Subcutaneous preadipocyte (primary cell): ENCODE data around the genes LRRC40, ANKRD13C, ZZZ3 and IFI44.

GRCh38 chr1:70205127-70206357, at the start of gene LRRC40:
TSS of gene LRRC40 (minus strand) at chr1:70205579.
- CAGE, long polyA plus RNA, result no peak

DNA sequence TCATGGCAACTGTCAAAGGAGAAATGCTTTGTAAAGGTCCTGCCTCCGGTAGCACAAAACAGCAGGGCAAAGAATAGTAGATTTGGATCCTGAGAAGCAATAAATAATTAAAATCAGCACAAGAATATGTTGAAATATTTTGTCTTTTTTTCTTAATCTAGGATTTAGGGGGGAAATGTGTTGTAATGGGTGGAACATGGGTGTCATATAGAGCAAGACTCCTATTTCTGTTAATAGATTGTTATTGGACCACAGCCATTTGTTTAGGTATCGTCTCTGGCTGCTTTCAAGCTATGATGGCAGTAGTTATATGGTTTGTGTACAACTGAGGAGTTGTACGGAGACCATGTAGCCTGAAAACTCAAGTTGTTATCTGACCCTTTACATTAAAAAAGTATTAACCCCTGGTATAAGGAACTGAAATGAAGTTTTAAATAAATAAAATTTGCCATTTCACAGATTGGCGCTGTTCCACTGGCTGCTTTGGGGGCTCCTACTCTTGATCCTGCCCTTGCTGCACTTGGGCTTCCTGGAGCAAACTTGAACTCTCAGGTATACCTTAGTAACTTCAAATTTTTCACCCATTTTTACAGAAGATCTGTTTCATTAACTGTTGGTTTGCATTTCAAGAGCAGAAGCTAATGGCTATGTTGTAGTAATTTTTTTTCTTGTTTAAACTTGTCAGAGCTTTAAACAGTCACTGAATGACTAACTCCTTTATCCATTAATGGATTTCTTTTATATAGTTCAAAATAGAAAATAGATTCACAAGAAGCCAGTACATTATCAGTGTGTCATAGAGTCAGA, 13.3 kb downstream of the SRSF11 start:
- CAGE, long polyA plus RNA, result no peak

DNA sequence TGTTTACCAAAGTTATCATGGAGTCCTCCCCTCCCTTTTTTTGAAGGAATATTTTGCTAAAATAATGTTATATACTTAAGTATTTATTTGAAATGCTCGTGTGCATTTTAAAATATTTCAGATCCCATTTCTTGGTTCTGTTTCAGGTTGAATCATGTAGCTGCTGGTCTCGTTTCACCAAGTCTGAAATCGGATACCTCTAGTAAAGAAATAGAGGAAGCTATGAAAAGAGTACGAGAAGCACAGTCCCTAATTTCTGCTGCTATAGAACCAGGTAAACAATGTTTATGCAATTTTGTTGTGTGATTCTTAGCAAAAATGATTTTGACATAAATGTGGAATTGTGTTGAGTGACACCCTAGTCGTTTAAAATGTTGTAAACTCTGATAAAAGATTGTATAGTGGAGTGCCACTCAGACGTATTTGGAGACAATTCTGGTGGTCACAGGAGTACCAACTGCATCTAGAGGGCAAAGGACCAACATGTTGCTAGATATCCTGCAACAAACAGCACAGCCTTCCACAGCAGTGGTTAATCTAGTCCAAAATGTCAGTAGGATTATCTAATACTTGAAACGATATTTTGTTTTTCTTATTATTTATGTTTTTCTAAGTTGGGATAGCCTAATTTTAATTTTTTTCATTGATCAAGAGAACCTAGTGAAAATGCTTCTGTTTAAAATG, 16.2 kb downstream of the SRSF11 start:
- CAGE, long polyA plus RNA, result no peak

DNA sequence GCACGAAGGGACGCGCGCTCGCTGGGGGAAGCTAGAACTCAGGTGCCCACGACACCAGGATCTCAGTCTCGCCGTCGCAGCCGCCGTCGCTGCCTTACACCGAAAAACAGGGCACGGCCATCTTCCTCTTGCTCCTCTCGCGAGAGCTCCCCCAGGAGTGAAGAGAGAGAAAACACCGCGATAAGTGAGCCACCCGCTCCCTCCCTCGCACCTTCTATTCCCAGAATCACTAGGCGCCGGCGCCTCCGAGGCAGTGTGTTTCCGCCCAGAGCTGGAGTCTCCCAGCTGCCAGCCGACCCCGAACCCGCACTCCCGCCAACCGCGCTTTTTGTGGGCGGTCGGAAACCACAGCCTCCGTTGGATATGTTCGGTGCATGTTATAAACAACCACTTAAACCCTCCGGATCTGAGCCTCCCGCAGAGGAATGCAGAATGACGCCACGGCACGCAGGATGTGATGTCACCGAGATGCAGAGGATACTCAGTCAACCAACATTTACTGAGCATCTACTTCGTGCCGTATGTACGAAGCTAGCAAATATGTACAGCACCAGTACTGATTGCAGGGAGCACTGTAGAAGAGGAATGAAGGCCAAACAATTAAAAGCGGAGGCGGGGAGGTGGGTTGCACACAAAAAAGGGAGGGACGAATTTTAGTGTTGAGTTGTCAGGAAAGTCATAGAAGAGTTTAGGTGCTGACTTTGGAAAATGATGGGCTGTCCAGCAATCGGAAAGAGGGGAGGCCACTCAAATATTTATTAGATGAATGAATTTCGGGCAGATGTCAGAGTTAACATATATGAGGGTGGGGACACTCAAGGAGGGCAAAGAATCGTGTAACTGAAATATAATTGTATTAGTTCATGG, at the start of gene ANKRD13C:
Gene ANKRD13C, minus strand, starts transcription at position 134 of the 867 bp plus-strand sequence.
- CAGE, long polyA plus RNA, result no peak

DNA sequence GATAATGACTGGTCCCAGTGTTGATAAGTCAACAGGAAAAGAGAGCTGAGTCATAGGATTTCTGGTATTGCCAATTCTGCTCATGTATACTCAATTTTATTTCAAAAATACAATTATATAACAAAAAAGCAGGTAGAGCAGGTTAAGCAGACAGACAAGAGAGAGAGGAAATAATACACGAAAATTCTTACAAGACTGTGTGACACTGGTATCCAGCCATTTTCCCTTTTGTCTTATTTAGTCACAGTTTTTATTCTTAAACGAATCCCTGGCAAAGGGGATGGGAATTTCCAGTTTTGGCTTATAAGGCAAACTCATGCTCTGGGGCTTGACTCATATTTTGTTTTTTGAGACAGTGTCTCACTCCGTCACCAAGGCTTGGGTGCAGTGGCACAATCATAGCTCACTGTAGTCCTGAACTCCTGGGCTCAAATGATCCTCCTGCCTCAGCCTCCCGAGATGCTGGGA, 32.0 kb downstream of the PTGER3 start:
- CAGE, long polyA plus RNA, result no peak

DNA sequence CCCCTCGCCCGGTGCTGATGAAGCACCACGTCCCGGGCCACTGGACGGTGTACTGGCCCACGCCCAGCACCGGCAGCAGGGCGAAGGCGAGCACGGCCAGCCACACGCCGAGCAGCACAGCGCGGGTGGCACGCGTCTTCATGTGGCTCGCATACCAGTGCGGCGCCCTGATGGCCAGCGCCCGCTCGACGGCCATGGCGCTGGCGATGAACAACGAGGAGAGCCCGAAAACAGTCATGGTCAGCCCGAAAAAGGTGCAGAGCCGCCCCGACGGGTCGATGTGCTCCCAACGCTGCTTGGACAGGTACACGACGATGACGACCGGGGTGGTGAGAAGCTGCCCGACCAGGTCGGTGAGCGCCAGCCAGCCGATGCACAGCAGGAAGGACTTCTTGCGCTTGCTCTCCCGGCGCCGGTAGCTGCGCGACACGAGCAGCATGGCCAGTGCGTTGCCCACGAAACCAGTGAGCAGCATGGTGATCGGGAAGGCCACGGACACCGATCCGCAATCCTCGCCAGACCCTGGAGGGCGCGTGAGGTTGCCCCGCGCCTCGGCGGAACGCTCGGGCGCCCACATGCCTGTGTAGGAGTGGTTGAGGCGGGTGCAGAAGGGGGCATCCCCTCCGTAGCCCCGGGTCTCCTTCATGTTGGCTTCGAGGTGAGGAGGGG, 550 bp downstream of the PTGER3 start:
- CAGE, long polyA plus RNA, result no peak

DNA sequence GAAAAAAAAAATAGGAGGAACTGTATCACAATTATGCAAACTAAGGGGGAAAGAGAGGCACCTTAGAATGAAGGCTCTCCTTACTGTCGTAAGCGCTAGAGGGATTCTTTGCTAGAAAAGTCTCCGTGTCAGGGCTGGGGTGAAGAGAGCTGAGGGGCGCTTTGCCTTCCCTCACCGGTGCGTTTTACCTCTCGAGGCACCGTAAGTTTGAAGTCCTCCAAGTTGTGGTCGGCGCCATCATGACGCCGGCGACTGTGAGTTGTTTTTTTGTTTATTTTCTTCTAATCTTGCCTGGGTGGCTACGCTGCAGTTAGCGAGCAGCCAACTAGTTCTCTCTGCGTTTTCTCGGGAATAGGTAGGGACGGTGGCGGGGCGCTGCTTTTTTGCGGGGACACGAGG, 812 bp upstream of the NEGR1 start:
- CAGE, long polyA plus RNA, result no peak

DNA sequence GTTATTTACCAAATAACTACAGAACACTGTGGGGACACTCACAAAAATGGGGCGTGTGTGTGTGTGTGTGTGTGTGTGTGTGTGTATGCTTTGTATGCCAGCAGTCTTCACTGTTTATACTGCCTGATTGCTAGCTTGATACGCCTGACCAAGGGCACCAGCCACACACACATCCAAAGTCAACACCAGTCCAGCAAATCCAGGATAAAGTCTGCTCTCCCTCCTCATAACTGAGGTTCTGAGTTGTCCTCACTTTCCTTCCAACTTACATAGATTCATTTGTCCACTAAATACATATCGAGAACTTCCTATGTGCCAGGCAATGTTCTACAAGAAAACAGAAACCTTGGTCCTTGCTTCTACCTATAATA, 79.4 kb downstream of the ERICH3 start:
- CAGE, long polyA plus RNA, result no peak

DNA sequence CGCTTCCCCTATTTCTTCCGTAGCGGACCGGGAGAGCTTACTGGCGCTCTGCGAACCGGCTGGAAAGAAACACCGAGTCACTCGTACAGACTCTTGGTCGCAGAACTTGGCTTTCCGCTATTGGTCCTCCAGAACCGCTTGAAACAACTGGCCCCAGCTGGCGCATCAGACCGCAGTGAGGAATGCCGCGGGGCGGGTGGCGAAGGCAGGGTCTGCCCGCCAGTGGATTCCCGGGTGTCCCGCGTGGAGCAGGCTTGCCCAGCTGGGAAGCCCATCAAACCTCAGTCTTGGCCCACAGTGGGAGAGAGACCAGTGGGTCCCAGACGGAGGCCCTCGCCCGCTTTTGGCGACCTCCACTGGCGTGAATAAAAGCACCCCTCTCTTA, 4.0 kb upstream of the LHX8 start:
- CAGE, long polyA plus RNA, result no peak

DNA sequence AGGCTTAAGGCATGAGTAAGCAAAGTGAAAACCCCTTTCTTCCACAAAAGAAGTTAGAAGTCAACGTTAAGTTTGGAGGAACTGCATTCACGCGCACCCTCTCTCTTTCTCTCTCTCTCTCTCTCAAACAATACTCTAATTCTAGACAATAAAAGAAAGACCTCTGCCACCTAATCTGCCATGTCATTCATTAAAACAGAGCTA, 22.0 kb downstream of the SLC44A5 start:
- CAGE, long polyA plus RNA, result no peak

GRCh38 chr1:75677456-75677847, 47.1 kb upstream of the ACADM start:
- CAGE, long polyA plus RNA, result no peak

- CAGE, long polyA plus RNA, result no peak
These were observed 5.9 kb upstream of the ST6GALNAC3 start for GRCh38 chr1:76068598-76069106.

GRCh38 chr1:76611798-76612094, 255.5 kb upstream of the ST6GALNAC5 start:
- CAGE, long polyA plus RNA, result no peak

- CAGE, long polyA plus RNA, result no peak
These were observed at the start of gene ZZZ3 for GRCh38 chr1:77681911-77682839. TSS of gene ZZZ3 (minus strand) at chr1:77682658.

DNA sequence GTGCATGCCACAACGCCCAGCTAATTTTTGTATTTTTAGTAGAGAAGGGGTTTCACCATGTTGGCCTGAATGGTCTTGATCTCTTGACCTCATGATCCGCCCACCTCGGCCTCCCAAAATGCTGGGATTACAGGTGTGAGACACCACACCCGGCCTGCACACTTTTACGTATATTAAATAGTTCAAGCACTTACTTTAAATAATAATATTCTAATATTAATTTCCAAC, 23.0 kb downstream of the USP33 start:
- CAGE, long polyA plus RNA, result no peak

DNA sequence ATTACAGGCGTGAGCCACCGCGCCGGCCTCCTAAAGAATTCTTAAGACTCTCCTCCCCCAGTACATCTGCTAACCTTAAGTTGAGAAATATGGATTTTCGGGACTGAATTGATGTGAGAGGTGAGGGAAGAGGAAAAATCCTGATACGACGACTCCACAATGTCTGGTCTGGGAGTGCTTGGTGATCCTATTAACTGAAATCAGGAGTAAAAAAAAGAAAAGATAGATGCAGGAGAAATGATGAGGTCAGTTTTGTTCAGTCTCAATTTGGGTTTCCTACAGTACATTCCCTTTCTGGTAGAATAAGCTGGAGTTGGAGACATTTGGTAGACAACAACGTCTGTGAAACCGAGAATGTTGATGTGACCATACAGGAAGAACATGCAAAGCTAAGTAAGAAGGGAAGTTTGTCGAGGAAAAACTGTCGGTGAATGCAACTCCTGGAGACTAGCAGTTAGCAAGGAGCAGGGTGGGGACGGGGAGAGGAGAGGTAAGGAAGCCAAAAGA, 1.2 kb upstream of the GIPC2 start:
- CAGE, long polyA plus RNA, result no peak

DNA sequence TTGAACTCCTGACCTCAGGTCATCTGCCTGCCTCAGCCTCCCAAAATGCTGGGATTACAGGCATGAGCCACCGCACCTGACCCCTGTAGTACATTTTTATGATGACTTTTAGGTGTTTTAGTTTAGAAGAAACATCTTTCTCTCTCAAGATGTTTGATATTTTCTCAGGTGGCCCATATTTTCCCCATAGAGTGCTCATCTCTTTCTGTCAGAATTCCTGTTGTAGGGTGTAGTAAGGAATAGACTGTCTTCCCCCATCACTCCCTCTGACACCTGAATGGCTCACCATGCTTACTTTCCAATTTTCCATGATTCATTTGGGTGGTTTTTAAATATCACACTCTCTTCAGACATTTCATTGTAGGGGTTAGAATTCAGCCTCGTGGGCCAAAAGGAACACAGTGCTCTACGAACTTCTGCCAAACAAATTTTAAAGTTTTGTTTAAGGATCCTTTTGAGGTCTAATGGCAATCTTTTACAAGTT, 24.0 kb downstream of the GIPC2 start:
- CAGE, long polyA plus RNA, result no peak

DNA sequence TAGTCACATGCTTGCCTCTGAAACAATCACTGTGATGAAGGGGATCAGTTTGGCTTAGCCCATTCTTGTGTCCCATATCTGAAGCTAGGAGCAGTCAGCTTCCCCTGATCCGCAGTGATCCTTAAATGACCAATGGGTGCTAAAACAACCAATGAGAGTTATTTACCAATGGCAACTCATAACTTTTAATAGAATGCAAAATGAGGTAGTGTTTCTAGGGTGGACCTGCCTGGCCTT, 63.4 kb downstream of the GIPC2 start:
- CAGE, long polyA plus RNA, result no peak

GRCh38 chr1:78419275-78419665, 71.5 kb upstream of the PTGFR start:
- CAGE, long polyA plus RNA, result no peak

DNA sequence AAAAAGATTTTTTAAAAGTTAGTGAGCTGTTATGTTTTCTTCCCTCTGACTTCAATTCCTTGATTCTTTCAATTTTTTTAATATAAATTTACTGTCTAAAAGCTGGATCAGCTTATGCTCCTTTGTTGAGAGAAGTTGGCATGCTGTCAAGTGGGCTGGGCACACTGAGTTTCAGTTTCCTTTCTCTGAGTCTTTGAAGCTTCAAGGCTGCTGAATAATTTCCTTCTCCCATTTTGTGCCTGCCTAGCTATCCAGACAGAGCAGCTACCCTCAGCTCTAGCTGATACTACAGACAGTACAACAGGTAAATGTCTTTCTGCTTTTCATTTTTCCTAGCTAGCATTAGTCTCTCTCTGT, at the start of gene IFI44:
Gene IFI44, plus strand, starts transcription at position 230 of the 357 bp plus-strand sequence.
- CAGE, long polyA plus RNA, result no peak